ENCODE data around the gene FGF1.

DNA sequence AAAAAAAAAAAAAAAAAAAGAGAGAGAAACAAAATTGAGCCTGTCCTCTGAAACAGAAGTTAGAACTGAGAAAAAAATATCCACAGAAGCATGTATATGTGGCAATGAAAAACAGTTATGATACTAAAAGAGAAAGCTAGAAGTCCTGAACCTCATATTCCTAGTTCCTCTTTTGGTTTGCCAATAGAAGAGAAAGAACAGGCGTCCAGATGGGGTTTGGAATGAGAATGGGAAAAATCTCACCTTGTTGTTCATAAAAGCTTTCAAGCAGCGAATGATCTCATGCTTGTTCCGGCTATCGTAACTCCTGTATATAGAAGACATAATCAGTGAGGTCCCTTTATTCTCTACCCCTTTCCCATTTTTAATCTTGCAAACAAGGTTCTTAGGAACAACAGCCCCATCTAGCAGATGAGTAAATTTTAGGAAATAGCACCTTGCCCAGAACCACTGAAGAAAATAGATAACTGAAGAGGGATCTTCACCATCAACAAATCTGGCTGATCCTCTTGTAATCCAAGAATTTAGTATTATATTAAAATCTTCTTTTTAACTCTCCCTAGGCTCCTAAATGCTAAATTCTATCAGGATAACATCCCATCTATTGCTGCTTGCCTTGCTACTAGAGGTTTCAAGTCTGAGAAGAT is 36.6 kb downstream of the DIAPH1 start:
- PRO-cap, result no peak

- PRO-cap, result bidirectional peak, plus-strand start at chr5:141849011, minus-strand start at chr5:141848805
Observed at GRCh38 chr5:141848960-141849249, 29.3 kb downstream of the PCDH1 start.

DNA sequence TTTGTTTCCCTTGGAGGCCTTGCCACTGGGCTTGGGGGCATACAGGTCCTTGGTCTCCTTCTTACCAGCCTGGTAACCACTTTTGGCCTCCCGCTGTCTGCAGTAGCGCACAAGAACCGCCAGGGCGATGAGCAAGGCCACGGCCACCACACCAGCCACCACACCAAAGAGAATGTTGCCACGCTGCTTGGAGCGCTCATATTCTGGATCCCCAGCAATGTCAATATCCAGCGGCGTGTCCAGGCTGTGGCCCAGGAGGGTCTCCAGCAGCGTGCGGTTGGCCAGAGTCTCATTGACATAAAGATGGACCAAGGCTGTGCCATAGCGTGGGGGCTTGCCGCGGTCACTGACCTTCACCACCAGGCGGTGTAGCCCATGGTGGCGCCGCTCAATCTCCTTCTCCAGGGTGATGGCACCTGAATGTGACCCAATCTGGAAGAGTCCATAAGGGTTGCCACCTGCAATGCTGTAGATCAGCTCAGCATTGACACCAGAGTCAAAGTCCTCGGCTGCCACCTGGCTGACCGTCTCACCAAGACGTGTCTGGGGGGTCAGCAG is 14.5 kb downstream of the PCDH1 start:
- PRO-cap, result no peak

GRCh38 chr5:141869511-141870145 is 8.6 kb downstream of the PCDH1 start:
- PRO-cap, result bidirectional peak, plus-strand start at chr5:141869858, minus-strand start at chr5:141869693

DNA sequence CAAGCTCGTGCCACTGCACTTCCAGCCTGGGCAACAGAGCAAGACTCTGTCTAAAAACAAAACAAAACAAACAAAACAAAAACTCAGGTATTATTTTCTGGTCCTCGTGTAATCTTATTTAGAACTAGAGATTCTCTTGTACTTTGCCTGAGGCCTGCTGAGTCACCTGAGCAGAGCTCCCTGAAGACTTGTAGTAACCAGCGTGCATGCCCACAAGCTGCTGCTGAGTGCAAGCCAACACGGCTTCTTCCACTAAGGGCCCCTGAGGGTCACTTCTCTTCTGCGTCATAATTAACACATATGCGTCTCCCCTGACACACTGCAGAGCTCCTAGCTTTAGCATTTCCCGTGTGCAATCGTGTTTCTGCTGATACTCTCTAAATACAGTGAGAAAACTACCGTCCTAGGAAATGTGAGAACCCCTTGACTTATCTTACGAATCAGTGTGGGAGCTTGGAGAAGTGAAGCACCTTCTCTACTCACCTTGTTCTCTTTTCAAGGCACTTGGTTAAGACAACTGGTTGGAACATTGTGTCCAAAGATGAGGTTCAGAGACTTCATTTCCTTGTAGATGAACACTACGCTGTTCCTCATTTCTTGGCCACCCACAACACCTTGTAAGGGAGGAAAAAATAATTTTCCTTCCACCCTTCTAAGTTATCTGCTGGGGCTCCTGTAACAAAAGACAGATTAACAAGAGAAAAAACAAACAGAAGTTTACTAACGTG is 10.8 kb upstream of the NDFIP1 start:
- PRO-cap, result no peak

- PRO-cap, result no peak
Observed at GRCh38 chr5:142143434-142144217, 35.0 kb downstream of the NDFIP1 start.

GRCh38 chr5:142280048-142280570 is 44.7 kb downstream of the SPRY4 start:
- PRO-cap, result no peak

DNA sequence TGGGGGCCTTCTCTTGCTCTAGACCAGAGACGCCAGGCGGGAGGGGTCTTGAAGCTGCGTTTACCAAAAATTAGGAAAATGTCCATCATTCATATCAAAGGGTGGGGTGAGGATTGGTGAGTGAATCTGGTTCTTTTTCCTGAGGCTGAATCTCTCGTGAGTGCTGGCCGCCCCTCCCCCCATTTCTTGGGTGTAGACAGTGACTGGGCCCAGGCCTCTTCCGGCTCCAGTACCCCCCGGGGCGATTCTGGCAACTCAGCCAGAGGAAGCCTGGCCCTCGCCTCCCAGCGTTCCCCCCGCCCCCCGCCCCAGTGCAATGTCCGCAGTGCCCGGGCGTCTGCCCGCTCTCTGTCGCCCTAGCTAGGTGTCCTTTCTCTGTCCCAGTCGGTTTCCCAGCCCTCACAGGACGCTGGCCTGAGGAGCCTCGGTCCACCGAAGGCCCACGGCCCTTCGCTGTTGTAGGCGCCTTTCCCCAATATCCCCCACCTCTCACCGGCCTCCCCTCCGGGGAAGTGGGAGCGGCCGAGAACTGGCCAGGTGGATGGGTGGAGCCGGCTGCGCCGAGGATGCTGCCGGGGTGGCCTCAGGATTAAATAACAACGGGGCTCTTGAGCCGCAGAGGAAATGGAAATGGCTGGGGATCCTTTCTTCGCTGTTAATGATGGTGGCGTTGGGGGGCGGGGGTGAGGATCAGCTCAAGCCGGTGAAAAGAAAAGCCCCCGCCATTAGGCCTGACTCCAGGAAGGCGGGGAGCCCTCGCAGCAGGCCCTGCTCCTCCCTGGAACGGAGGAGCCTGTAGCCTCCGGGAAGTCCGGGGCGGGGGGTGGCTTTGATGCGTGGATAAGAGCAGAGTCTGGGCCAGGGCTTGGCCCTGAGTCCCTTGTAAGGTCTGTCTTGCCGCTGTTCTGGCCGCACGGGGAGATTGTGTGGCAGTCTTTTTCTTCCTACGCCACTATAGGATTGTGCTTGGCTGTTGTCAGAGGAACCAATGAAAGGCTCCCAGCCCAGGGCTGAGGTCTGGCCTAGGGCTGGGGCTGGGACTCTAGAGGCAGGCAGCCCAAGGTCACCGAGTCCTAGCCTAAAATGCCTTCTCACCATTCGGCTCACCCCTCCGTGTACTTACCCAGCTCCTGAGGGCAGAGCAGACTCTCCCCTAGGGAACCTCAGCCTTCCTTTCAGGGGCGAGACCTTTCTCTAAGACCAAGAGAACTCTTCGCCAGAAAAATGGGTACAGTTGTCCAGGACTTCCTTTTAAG is 1.2 kb upstream of the SPRY4 start:
- PRO-cap, result bidirectional peak, plus-strand start at position 618 of the sequence, minus-strand start at position 514 of the sequence

- PRO-cap, result no peak
Observed at GRCh38 chr5:142620890-142621497, 64.9 kb downstream of the FGF1 start.

GRCh38 chr5:142685858-142686802 is at the start of gene FGF1:
Gene FGF1, minus strand, starts transcription at chr5:142686090.
- PRO-cap, result no peak

GRCh38 chr5:142698988-142699312 is 13.1 kb upstream of the FGF1 start:
- PRO-cap, result no peak

- PRO-cap, result no peak
Observed at GRCh38 chr5:142716071-142716487, 30.2 kb upstream of the FGF1 start.

DNA sequence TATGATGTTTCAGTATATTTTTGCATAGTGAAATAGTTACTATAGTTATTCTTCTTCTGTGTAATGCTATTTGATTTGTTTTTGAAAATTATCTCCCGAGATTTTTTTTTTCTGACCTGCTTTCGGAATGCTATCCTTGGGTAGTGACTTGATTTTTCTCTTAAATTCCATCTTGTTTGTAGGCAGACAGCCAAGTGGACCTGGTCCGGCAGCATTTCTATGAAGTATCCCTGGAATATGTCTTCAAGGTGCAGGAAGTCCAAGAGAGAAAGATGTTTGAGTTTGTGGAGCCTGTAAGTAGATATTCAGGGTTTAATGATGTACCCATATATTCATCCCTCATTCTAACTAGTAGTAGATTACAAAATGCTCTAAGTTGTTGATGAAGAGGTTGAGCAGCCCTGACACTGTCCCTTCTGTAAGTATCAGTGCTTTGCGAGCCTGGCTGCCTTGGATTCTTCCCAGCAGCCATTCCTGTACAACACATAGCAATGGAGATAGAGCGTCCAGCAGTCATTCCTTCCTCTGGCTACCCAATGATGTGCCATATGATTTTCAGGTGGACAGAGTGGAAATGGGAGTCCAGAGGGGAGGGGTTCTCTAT is 124.0 kb downstream of the ARHGAP26 start:
- PRO-cap, result no peak

- PRO-cap, result no peak
Observed at GRCh38 chr5:142957281-142958134, 187.3 kb downstream of the ARHGAP26 start.

DNA sequence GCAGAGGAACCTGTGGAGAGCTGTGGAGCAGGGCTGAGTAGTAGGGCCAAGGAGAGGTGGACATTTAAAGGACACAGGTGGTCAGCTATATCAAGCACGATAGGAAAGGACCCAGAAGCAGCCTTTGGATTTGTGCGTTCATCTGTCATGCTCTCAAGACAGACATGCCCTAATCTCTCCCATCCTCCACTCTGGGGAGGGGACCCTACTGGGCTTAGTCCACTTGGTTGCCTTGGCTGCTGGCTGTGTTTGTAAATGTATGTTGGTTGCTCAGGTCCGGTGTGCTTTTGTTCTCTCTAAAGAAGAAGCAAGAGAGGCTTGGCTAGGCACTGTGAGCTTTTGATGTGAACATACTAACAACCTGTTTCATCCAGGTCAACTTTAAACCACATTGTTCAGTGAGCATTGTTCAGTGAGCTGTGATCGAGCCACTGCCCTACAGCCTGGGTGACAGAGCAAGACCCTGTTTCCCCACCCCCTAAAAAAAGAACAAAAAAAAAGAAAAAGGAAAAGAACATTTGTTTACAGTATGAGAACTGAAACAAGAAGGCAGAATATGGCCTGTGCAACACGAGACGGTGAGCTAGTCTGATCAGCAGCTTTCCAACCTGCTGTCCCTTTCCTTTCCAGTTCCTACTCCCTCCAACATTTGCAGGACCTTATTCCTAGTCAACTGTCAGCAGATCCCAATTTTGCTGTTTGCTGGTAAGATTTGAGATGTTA is 228.2 kb downstream of the ARHGAP26 start:
- PRO-cap, result no peak

DNA sequence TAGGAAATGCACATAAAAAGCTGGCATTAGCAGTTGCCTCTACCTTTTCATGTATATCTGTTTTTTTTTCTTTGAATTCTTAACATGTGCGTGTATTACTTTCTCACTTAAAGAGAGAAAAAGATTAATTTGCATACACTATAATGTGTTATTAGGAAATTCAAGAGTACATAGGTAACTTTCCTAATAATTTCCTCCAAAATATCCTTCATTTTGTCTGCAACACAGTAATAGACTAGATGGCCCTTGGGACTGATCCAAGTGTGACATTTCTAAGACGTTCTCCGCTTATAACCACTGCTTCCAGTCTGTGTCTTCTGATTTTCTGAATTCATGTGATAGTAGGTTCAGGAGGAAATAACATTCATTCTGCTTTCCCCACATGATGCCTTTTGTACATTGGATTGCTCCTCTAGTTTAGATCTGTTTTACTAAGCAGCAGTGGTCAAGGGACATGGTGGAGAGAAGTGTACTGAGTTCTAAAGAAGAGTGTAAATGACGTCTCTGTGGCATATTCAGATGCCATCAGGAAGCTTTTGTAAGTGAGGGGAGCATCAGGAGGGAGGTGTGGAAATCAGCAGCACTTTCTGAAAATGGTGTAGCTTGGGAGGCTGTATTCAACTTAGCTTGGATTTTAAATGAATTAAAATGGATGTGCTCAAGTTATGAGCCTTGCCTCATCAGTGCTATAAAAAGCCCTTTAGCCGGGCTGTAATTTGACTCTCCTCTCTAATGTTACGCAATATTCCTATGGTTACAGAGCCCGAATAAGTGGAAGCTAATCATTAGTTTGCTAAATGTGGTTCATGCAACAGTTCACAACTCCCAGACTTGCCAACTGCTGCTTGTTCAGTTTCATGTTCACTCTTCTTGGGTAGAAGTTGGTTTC is 281.1 kb downstream of the ARHGAP26 start:
- PRO-cap, result no peak

- PRO-cap, result no peak
Observed at GRCh38 chr5:143102301-143102994, 301.0 kb downstream of the NR3C1 start.

DNA sequence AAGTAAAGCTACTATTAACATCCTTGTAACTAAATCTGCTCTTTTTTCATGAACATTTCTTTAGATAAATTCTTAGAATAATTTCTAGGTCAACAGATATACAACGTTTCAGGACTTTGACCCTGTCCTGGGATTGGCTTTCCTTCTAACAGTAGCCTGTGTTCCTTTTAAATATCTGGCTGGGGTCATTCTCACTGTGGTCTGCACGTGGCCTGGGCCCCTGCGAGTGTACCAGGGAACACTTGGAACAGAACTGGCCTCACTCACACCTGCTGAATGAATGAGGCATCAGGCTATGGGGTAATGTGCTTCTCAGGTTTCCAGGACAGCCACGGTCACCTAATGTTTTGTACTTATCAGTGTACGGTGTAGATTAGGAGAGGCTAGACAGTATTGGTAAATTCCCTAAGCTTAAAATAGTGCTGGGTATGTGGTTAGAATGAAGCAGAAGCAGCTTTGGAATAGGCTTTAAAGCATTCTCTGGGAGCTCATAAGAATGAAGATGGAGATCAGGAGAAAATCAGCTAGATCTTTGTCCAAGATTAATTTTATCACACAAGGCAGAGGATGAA is 267.7 kb downstream of the NR3C1 start:
- PRO-cap, result no peak

- PRO-cap, result no peak
Observed at GRCh38 chr5:143207438-143208230, 195.9 kb downstream of the NR3C1 start.

DNA sequence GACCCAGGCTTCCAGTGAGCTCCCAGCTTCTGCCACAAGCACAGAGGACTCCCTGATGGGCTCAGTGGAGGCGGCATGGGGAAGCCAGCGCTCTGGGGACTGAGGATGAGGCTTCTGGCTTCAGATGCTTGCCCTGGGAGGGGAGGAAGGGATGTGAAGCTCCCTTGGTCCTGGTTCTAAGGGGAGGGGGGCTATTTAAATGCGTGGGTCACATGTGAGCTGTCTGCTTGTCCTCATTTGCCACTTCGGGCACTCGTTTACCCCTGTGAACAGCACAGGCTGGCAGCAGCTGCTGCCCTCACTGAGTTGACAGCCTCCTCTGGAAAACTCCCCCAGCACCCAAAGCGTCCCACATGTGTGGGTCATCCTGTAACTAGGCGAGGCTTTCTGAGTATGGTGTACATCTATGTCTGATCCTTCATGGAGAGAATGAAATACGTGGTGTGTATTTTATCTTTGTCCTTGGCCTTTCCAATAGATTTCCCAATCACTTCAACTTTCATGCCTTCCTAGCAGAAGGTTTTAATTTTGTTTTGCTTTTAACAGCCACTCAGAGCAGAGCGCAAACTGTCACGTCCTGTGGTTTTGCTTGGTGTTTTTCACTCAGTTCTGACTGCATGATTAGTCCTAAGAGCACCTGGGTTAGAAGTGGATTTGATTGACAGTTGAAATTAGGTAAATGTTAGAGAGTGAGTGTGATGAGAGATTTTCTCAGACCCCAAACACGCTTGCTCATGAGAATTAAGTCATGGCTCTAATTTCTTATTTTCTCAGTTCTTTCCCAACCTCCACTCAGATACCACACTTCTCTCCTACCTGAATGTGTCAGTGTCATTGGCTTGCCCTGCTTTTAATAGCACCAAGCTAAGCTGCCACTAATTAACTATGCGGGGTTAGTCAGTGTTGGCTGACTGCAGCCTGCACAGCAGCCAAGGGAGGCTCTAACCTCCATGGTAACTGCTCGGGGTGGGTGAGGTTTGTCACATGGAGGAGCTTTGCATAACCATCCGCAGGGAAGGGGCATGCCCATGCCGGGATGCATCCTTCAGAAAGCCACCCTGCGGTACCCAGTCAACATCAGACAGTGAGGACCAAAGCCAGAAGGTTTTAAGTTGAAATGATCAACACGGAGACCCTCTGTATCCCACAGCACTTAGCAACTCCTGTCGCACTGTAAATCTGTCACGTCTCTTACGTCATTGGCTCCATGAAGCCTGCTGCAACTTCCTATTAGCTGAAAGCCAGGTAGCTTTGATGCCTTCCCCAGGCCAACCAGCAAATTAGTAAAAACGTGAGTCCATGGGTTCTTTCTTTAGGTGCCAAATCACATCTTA is 173.5 kb downstream of the NR3C1 start:
- PRO-cap, result no peak